ENCODE data around the genes PIPOX and BLMH.

DNA sequence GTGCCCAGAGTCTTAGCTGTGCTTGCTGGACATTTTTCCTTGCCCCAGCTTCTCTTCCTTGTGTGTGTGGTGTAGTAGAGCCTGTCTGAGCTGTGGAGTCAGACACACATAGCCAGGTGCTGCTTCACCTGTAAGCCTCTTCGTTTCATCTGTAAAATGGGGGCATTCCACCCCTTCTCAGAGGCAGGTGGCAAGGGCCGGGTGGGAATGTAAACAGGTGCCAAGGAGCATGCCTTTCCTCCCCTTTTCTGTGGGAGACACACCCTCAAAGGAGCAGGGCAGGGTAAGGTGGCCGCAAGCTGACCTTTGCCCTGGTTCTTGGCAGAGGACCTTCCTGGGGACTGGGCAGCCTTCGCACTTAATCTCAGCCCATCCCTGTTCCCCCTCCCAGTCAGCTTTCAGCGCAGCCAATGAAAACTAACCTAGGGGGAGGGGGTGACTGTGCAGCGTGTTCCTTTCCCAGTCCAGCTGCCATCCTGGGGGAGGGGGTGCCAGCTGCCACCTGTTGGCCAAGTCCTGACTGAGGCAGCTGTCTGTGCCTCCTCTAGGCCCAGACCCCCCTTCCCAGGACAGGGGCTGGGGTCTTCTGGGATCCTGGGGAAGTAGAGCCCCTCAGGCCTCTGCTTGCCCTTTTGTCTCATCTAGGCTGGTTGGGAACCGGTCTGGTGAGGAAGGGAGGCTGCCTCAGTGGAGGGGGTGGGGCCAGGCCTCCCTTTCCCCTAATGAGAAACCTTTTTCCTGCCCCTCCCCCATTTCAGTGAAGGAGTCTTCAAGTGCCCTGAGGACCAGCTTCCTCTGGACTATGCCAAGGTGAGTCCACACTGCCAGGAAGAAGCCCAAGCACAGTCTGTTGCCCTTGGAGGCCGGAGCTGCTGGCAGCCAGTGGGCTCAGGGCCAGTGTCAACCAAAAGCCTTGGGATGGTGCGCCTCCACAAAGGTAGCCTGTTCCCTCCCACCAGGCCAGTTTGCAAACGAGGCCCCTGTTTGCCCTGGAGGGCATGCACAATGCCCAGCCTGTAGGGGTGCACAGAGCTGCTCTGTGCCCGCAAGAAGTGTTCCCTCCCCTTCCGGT lies 3.0 kb downstream of the TRAF4 start:
- PRO-cap, 3 experiments: peak in 1 of 3 experiments; most common plus-strand start position 642 of the sequence (in 1); most common minus-strand start position 664 of the sequence (in 1)
- RRBS: no CpG with 5 or more reads among the region's 12 CpGs

DNA sequence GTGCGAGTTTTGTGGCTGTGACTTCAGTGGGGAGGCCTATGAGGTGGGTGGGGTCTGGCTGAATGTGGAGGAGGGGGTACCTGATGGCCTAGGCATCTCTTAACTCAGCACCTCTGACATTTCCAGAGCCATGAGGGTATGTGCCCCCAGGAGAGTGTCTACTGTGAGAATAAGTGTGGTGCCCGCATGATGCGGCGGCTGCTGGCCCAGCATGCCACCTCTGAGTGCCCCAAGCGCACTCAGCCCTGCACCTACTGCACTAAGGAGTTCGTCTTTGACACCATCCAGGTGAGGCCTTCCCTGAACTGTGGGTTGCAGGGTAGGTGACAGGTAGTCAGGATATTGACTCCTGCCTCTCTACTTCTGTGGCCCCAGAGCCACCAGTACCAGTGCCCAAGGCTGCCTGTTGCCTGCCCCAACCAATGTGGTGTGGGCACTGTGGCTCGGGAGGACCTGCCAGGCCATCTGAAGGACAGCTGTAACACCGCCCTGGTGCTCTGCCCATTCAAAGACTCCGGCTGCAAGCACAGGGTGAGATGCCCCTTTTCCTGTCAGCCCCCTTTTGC lies 4.4 kb downstream of the TRAF4 start:
- PRO-cap, 3 experiments: no peak in any of the 3 experiments
- RRBS: no CpG with 5 or more reads among the region's 9 CpGs

DNA sequence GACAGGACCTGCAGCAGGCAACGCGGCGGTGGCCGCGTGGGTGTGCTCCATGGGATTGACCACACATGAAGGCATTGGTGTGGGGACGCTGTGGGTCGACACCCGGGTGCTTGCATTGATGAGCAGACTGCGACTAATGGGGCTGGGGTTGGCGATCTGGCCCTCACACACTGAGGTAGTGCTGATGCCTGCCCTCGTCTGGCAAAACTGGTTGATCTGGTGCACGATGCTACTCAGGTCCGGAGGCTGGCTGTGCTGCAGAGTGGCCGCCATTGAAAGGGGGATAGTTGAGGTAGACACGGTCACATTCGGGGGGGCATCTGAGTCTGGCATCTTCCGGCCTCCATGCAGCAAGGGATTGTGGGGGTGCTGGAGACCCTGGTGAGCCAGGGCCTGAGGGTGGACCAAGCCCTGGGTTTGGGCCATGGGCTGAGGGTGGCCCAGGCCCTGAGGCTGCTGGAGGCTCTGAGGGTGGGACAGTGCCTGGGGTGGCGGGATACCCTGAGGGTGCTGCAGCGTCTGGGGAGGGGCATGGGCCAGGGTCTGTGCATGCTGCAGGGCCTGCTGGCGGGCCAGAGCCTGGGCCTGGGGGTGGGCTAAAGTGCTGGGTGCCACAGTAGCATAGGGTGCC lies 15.2 kb downstream of the TRAF4 start:
- PRO-cap, 3 experiments: no peak in any of the 3 experiments
- RRBS: 50% methylated on average over 4 of the region's 20 CpGs

GRCh38 chr17:28948620-28949642 lies 2.4 kb downstream of the PHF12 start:
- PRO-cap, 3 experiments: peak in 3 of 3 experiments; most common plus-strand start chr17:28949091 (in 3); most common minus-strand start chr17:28949231 (in 2)
- RRBS: 1% methylated on average over 6 of the region's 46 CpGs

- PRO-cap, 3 experiments: peak in 3 of 3 experiments; most common plus-strand start chr17:28949898 (in 1); most common minus-strand start chr17:28950205 (in 1)
- RRBS: 2% methylated on average over 33 of the region's 64 CpGs
These were observed 1.1 kb downstream of the PHF12 start for GRCh38 chr17:28949858-28950901.

DNA sequence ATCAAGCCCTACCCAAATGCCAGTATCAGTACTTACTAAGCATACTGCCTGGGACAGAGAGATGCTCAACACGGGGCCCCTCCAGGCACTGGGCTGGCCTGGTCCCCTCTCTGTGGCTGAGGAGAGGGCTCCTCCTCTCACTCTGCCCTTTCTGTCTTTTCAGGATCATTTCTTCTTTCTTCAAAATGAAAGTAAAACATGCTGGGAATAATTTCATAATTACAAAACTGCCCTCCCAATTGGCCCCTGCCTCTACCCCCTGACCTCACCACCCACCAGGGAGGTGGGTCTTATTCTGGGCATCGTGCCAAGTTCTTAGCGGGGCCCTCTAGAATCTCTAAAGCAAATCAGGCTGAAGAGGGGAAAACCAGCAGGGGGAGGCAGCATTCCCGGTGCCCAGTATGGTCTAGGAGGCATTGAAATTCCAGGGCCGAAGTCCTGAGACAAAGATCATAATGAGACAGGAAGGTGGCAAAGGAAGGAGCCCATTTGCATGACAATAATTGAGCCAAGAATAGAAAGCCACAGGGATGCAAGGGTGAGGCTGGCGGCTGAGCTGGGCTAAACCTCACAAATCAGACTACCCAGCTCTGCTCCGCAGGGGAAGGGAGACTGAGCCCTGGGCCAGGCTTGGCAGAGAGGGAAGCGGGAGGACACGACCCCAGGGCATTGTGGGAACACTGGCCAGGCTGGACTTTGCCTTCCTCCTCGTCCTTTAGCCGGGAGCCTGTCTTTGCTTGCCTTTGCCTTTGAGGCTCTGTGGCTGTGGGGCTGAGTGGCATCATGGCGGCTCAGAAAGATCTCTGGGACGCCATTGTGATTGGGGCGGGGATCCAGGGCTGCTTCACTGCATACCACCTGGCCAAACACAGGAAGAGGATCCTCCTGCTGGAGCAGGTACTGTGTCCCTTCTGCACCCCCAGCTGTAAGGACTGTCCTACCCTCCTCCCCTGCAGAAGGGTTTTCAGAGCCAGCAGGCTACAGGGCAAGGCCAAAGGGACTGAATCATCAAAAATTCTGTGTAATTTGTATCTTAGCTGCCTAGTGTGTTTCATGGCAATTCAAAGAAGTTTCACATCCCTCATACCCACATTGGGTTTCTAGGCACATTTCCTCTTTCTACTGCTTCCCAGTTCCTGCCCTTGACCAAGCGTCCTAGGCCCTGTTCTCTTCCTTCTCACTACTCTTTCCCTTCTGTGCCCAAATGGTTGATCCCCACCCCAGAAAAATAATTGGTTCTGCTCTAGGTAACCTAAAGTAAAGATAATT lies at the start of gene PIPOX:
Gene PIPOX (plus strand): TSS at position 699 of the 1,269 bp plus-strand sequence.
- PRO-cap, 3 experiments: no peak in any of the 3 experiments
- RRBS: no CpG with 5 or more reads among the region's 15 CpGs

DNA sequence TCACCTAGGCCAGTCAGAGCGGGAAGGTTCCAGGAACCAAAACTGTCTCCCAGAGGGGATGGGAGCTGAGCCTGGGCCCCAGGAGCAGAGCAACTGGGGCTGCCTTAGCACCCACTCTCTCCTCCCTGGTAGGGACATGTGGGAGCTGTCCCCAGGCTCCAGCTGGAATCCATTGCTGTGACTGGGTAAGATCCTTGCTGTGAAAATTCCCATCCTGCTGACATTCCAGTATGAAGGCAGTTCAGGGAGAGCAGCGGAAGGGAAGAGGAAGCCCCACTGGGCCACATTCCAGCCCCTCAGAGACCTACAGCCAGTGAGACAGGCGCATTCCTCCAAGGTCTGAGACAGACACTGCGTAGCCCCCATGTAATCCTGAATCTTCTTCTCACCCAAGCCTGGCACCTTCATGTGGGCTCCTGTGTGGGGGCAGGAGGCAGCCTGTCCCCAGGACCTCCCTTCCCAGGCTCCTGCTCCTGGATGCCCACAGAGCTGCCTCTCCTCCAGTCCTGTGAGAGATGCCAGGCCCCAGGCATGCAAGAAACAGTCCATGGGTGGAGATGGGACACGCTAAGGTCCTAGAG lies 24.2 kb downstream of the MYO18A start:
- PRO-cap, 3 experiments: no peak in any of the 3 experiments
- RRBS: no CpG with 5 or more reads among the region's 5 CpGs

DNA sequence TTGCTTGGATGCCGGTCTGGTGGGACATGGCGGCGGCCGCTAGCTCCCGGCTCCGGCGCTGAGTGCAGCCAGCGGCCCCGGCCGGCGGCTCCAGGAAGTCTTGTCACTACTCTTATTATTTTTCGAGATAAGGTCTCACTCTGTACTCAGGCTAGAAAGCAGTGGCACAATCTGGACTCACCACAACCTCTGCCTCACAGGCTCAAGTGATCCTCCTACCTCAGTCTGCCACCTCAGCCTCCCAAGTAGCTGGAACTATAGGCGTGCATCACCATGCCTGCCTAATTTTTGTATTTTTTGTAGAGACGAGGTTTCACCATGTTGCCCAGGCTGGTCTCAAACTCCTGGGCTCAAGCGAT lies 24.2 kb upstream of the MYO18A start:
- PRO-cap, 3 experiments: no peak in any of the 3 experiments
- RRBS: no CpG with 5 or more reads among the region's 15 CpGs

DNA sequence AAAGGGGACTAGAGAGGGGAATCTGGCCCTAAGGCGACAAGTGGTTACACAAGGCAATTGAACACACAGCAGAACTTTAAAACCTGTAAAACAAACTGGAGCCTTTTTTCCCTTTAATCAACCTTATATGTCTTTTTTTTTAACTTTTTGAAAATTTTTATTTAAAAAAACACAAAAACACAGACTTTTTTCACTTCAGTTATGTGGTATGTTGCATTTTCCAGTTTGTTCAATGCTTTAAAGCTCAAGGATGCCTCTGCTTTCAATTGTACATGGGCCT lies 15.5 kb downstream of the CRYBA1 start:
- PRO-cap, 3 experiments: no peak in any of the 3 experiments
- RRBS: no CpG with 5 or more reads among the region's 1 CpG

- PRO-cap, 3 experiments: no peak in any of the 3 experiments
- RRBS: no CpG with 5 or more reads among the region's 7 CpGs
These were observed 39.9 kb downstream of the TAOK1 start for GRCh38 chr17:29429817-29430683.

GRCh38 chr17:29451225-29451692 lies 61.1 kb downstream of the TAOK1 start:
- PRO-cap, 3 experiments: no peak in any of the 3 experiments
- RRBS: no CpG with 5 or more reads among the region's 2 CpGs

GRCh38 chr17:29561853-29563033 lies 4.6 kb downstream of the ABHD15 start:
- PRO-cap, 3 experiments: peak in 1 of 3 experiments; most common plus-strand start chr17:29562357 (in 1); most common minus-strand start chr17:29562038 (in 1)
- RRBS: no CpG with 5 or more reads among the region's 36 CpGs

DNA sequence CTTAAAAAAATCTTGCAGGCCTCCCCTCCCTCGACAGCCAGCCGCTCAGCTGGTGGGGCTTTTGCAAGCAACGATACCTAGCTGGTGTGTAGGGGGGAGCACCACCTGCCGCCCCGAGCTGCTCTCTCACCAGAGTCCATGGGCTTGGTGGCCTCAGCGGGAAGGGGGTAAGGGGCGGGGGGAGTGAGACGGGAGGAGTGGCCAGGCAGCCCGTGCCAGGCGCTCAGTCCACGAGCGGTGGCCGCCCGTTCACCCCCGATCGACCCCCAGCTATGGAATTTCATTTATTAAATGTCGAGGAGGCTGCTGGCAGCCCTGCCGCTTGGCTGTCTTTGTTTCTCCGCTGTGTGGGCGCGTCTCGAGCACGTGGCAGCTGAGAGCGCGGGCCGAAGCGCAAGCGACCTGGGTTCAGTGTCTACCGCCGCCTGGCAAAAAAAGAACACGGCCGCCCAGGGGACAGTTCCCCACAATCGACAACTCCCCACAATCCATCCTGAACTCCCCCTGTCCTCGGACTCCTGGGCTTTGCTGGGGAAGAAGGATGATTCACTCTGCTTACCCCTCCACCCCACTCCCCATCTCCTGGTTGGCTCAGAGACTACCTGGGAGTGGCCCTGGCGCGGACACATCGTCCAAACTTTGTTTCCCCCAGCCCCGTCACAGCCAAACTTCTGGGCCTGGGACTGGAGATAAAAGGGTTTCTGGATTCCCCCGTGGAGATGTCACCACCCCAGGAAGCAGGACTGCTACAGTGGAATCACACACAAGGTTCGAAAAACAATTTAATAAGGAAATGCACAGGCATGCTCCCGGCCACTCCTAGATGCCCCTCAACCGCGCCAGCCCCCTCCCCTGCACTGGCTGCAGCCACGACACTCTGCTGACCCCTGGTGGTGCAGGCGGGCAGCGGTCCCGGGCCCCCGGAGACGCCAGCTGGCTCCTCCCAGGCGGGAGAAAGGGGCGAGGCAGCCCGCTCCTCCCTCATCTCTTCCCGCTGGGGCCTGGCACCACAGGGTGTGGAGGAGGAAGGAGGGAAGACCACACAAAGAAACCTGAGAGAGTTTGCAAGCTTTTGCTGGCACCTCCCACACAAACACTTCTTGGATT lies 1.6 kb upstream of the ANKRD13B start:
- PRO-cap, 3 experiments: peak in 3 of 3 experiments; most common plus-strand start position 1,007 of the sequence (in 2); most common minus-strand start position 527 of the sequence (in 3)
- RRBS: under 1% methylated on average over 6 of the region's 53 CpGs

- PRO-cap, 3 experiments: no peak in any of the 3 experiments
- RRBS: no CpG with 5 or more reads among the region's 6 CpGs
These were observed 27.8 kb upstream of the CORO6 start for GRCh38 chr17:29650362-29651147.

- PRO-cap, 3 experiments: no peak in any of the 3 experiments
- RRBS: no CpG with 5 or more reads among the region's 2 CpGs
These were observed 59.3 kb upstream of the CORO6 start for GRCh38 chr17:29681918-29682465.

GRCh38 chr17:29779022-29779626 lies 150.9 kb downstream of the SSH2 start:
- PRO-cap, 3 experiments: no peak in any of the 3 experiments
- RRBS: no CpG with 5 or more reads among the region's 5 CpGs

GRCh38 chr17:29847478-29848560 lies 82.2 kb downstream of the SSH2 start:
- PRO-cap, 3 experiments: no peak in any of the 3 experiments
- RRBS: no CpG with 5 or more reads among the region's 4 CpGs

DNA sequence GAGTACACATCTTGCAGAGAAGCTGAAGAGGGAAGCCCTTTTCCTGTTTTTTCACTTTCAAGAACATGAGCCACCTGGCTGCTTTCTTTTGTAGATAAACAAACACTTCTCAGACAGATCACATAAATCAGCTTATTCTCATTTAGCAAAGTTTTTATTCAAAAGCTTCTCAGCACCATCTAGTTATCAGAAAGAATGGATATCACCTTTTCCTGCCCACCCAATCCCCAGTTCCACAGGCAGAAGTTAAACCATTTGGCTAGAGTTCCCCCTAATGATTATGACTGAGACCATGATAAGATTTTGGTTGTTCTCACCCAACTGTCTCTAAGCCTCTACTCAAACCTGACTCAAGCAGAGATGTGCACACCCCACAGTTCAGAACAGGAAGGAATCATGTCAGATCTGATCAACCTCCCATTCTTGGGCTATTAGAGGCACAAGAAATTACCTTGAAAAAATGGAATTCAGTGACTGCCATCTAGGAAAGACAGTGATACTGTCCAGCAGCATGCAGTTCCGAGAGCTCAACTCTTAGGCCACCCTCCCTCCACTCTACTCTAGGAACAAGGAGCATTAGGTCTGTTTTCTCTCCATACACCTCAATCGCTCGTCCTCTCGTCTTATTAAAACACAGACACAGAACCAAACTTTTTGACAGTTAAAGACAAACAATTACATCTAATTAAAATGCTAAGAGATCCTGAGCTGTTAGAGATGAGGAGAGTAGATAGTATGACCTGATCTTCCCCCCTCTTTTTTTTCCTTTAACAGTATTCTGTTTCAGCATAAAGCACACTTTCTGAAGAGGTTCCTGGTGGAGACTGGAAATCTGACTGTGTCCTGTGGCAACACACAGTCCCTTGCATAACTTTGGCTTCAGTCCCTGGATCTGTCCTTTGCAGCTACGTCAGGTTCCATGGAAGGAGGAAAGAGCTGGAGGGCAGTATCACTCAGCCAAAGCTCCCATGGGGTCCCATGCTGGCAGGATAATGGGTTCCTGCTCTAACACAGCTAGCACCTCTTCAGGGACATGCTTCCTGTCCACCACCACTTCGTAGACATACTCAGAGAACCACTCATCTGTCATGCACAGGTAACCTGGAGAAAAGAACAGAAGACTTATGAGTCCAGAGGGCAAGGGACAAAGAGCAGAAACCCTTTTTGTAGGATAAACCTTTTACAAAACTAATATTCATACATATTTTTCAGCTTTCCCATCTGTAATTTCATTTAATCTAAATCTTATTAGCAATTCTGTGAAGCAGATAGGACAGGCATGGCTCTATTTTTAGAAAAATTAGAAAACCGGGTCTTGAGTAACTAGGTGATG lies 13.0 kb upstream of the SLC6A4 start:
- PRO-cap, 3 experiments: no peak in any of the 3 experiments
- RRBS: no CpG with 5 or more reads among the region's 7 CpGs

- PRO-cap, 3 experiments: peak in 3 of 3 experiments; most common plus-strand start chr17:30292078 (in 3); most common minus-strand start chr17:30291943 (in 3)
- RRBS: 2% methylated on average over 37 of the region's 99 CpGs
These were observed at the start of gene BLMH for GRCh38 chr17:30291543-30292638. Gene BLMH, minus strand, starts transcription at chr17:30291944.

DNA sequence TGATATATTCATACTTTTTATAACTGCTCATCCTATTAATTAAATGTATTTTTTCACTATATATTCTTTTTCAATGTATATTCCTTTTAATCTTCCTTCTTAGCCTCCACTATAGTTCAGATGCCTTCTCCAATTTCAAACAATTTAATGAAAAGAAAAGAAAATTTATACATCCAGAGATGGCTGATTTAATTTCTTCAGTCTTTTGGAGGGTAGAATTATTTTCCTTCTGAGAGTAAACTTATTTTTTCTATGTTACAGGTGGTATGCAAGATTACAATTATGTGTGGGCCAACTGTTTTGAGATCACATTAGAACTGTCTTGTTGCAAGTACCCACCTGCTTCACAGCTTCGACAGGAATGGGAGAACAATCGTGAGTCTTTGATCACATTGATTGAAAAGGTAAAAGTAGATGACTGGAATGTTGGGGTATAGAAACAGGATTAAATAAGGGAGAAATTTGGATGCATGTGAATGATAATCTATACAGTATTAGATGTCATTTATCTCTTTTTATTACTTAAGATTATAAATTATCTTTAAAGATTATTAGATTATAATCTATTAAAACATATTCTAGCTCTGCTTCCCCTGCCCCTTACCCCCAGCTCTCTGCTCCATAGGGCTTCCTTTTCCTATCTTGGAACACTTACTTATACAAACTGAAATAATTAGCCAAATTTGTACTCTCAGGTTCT lies 42.0 kb downstream of the CPD start:
- PRO-cap, 3 experiments: no peak in any of the 3 experiments
- RRBS: no CpG with 5 or more reads among the region's 2 CpGs